BE2C (cell line): Measurements from ENCODE around the genes CRPPA, PRPS1L1 and MACC1.

DNA sequence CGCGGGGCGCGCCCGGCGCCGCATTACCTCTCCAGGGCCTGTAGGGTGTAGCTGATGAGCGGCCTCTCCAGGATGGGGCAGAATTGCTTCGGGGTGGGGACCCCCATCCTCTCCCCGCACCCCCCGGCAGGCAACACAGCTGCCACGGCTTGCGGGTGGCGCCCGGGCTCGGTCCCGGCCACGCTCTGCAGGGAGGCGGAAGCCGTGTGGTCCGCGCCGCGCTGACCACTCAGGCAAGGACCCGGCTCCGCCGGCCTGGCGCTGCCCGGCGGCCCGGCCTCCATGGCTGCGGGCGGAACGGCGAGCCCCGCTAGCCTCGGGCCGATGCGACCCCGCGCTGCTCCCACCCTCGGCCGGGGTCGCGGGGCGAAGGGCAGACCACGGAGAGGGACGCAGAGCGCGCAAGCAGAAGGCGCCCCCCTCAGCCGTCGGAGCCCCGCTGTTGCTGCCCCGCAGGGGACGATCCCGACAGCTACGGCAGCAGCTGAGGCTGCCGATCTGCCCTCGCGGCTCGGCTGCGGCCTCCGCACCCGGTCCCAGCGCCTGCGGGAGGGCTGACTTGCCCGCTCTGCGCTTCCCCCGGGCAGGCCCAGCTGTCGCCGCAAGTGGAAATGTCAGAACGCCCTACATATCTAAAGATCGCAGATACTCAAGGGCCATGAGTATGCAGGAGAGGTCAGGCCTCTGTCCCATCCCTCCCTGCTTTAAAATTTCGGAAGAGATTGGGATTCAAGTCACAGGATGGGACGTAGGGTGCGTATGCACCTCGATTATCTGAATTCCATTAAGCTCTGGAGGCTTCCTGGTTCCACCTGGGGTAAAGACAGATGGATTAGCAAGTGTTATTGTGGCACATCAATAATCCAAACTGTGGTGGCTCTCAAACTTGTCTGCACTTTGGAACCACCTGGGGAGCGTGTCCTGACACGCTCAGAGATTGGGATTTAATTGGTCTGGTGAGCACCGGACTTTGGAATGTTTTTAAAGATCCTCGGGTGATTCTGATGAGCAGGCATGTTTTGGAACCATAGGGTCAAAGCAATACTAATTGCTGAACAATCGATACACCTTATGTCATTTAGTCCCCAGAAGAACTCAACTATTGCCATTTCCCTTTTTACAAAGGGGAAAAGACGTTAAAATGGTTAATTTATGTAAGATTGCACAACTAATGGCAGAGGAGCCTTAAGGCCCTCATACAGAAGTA, at the start of gene CRPPA:
Gene CRPPA, minus strand, starts transcription at position 500 of the 1,207 bp plus-strand sequence.
- RRBS, result 1% methylated on average over 45 of the region's 84 CpGs

- RRBS, result no CpG with 5 or more reads among the region's 4 CpGs
Observed at GRCh38 chr7:16743176-16743785, 10.3 kb upstream of the TSPAN13 start.

DNA sequence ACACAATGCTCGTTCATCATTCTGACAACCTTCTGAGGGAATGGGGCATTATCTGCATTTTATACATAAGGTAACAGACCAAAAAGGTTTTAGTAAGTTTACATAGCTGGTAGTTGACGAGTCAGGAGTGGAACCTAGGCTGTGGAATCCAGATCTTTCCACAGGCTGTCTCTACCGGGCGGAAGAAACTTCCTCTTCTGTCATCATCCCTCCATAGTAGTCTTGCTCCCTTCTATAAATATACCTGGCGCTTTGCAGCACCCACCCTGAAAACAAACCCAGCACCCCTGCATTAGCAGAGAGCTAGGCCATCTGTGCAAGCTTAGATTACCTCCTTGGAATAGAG, 1.3 kb downstream of the TSPAN13 start:
- RRBS, result no CpG with 5 or more reads among the region's 5 CpGs

DNA sequence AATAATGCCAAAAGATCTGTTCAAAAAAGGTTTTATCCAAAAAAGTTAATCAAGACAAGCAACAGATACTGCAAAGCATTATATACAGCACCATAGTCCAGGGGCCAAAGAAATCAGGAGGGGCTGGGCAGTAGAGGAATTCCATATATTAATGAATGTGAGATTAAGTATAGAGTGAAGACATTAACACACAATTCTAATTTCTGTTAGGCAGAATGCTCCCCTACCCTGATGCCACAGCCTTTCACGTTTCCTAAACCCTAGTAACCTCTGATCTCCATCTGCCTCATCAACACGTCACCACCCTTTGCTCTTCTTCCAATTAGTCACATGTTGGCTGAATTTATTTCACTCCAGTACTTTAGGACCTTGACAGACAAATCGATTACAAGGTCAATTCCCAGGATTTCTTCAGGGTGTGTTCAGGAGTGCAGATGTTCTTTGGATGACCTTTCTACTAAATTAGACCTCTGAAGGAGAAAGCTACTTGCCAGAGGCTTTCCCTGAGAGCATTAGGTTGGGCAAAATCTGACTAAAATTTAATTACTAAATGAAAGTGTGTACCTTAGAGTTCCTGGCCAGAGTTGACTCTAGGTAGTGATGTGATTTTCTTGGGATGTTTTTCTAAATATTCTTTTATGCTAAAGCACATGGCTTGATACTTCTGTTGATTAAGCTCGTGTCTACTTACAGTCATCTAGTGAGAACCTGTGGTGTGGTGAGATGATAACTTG, 12.8 kb downstream of the AGR2 start:
- RRBS, result no CpG with 5 or more reads among the region's 4 CpGs

DNA sequence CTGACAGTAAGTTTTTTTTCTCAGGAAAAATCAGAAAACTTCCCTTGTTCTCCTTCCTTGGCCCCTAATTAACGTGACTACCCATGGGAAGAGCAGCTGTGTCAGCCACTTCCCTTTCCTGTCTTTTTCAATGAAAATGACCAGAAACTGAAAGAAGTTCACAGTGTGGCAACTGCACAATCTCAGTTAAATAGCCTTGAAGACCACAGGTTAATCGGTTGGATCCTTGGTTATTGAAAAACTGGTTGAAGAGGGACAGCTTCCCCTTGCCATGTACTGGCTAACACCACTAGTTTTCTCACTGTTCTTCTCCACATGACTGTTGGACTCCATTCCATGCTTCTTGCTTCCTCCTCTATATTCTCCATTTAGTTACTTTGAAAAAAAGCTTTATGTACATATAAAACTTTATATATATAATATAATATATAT, 148.8 kb upstream of the AGR3 start:
- RRBS, result no CpG with 5 or more reads among the region's 2 CpGs

DNA sequence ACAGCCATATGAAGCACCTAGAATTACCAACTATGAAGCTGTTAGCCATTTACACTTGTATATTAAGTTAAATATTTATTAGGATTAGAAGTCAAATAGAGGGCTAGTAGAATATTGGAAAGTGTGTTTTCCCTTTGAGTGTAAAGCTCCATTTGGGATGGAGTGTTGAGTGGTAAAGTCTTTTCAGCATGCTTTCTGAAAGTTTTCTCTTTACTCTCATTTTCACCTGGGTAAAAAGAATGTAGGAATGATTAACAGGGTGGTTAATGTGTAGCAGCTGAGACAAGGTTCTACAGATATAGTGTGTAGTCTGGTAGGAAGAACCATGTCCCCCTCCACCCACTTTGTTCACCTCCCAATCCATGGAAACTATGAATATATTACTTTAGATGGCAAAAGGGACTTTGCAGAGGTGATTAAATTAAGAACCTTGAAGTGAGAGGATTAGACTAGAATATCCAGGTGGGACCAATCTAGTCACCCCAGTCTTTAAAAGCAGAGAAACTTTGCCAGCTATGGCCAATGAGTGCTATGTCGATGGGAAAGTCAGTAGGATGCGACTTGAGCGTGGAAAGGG, 166.5 kb upstream of the AHR start:
- RRBS, result no CpG with 5 or more reads among the region's 3 CpGs

- RRBS, result no CpG with 5 or more reads among the region's 2 CpGs
Observed at GRCh38 chr7:17322204-17322668, 23.8 kb downstream of the AHR start.

- RRBS, result no CpG with 5 or more reads among the region's 5 CpGs
Observed at GRCh38 chr7:17329336-17330277, 31.2 kb downstream of the AHR start.

- RRBS, result no CpG with 5 or more reads among the region's 5 CpGs
Observed at GRCh38 chr7:17342689-17343992, 44.7 kb downstream of the AHR start.

DNA sequence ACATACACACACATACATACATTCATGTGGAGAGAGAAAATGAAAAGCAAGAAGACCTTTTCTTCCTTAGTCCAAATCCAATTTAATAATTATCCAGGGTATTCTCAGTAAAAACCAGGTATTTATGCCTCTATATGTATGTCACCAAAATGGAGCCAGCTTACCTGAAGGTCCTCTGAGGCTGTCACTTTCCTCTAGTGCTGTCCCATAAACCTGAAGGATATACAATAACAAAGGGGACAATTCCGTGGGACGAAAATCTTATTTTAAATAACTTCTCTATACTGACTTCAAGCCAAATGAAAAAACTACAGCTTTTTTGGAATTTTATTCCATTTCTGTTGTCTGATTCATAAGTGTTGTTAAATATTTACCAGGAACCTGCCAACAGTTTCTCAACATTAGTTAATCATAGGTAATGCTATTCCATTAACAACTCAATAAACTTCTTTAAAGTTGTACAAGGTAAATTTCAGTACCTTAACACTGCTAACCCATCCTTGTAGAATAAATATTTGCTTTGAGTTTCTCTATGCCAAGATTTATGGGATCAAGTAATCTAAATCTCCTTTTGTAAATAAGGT, 260.2 kb downstream of the AHR start:
- RRBS, result no CpG with 5 or more reads among the region's 2 CpGs

DNA sequence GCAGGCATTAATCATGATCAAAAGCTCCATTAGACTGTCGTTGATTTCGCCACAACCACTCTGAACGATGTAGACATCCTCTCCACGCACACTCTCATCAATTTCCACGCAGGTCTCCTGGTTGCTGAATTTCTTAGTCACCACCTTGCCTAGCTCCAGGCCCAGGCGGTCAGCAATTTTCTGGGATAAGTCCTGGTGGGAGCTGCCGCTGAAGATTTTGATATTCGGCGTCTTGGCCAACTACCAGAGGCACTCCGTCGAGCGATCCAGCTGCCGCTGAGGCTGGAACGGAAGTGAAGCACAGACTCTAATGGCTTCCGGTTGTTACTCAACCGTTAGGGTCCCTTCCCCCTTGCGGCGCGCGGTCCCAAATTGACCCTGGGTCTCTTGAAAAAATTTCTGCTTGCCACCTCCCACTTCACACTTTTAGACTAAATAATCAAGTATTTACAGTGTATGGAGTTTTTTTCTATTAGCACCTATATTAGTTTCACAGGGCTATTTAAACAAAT, at the start of gene PRPS1L1:
Gene PRPS1L1, minus strand, starts transcription at position 295 of the 512 bp plus-strand sequence.
- RRBS, result no CpG with 5 or more reads among the region's 20 CpGs

- RRBS, result 12% methylated on average over 47 of the region's 117 CpGs
Observed at GRCh38 chr7:18086420-18087445, 59.1 kb upstream of the PRPS1L1 start.

- RRBS, result no CpG with 5 or more reads among the region's 3 CpGs
Observed at GRCh38 chr7:18505844-18506074, 10.2 kb downstream of the HDAC9 start.

- RRBS, result no CpG with 5 or more reads among the region's 1 CpG
Observed at GRCh38 chr7:18910949-18911313, 206.5 kb downstream of the TWIST1 start.

DNA sequence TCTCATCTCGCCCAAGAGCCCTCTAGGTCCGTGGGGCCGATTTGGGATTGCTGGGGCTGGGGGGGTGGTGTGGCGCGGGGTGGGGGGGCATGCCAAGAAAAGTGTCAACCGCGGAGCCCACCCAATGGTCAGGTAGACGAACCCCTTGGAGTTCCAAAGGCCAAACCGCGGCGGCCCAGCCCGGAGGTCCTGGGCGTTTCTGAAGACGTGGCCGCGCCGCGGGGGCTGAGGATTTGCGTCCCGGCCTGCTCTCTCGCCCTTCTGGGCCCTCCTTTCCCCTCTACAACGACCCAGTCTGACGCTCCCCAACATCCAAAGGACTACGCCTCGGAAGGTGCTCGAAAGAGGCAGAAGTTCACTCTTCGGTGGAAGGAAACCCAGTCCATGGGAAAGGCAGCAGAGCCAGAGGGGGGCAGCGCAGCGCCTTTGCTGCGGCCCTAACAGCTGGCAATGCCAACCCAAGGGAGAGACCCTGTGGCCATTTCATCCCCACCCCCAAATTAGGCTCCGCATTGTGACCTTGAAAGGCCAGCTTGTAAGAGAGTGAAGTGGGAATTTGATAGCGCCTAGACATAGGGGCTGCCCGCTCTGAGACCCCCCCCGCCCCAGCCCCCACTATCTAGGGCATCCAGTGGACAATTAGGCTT, 766 bp upstream of the TWIST1 start:
- RRBS, result 94% methylated on average over 9 of the region's 34 CpGs

DNA sequence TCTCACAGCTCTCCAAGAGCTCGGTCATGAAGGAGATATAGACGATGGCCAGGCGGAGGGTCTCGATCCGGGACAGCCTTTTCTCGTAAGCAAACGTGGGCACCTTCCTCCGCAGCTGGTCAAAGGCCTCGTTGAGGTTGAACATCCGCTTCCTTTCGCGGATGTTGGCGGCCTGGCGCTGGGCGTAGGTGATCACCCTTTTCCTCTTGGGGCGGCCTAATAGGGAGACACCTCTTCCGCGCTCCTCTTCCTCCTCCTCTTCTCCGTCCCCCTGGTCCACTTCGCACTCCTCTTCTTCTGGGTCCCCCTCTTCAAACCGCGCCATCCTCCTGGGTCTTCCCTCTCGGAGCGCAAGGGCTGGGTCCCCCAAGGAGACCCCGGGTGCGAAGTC, 347 bp downstream of the FERD3L start:
- RRBS, result 91% methylated on average over 2 of the region's 26 CpGs

GRCh38 chr7:20152882-20153352, 64.3 kb downstream of the MACC1 start:
- RRBS, result no CpG with 5 or more reads among the region's 4 CpGs

- RRBS, result no CpG with 5 or more reads among the region's 1 CpG
Observed at GRCh38 chr7:20179511-20180051, 37.6 kb downstream of the MACC1 start.

DNA sequence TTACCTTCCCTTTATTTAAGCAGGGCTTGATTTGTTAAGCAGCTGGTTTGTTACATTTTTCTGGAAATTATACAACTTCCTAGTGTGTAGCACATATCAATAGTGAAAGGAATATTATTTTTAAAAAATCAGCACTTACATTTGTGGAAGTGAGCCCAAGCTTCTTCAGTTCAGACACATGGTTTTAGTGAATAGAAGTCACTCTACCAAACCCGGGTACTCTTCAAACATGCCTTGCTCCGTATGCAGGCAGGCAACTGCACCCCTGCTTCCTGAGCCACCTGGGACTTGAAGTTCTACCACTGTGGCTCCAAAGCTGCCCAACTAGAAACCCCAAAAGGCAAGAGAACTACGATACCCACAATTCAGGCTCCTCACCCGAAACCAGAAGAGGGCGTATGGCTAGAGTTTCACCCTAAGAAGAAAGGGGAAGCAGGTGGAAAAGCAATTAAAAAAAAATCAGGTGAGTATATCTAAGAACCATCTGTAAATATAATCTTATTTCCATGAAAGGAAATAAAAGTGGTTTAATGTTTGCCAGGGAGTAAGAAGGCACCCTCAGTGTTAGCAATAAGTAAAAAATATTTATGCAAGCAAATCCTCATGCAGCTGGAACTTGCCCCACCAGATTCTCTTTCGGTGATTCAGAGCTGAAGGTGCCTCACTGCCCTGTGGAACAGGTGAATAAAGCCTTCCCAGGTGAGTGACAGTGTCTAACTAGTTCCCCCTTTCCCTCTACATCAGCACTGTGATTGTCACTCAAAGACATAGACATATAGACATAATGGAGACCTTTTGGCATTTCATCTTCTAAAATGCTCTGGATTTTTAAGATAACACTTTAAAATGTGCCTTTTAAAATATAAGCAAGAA, at the start of gene MACC1:
Gene MACC1, minus strand, starts transcription at position 225 of the 873 bp plus-strand sequence.
- RRBS, result no CpG with 5 or more reads among the region's 6 CpGs